ENCODE measurements around the gene CYP4V2.

DNA sequence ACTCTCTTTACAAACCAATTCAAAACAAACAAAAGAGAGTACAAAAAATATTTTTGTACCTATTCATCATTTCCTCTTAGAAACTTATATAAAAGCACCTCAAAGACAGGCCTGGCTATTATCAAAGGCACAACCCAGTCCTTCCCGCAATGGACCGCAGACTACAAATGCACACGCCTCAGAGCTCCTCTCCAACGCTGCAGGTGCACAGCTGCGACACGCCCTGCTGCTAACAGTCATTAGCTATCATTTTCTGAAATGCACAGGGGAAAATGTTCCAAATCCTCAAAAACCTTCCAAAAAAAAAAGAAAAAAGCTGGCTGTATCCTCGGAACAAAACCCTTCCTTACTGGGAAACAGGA is 16.8 kb downstream of the IRF2 start:
- RRBS: no CpG with 5 or more reads among the region's 7 CpGs

DNA sequence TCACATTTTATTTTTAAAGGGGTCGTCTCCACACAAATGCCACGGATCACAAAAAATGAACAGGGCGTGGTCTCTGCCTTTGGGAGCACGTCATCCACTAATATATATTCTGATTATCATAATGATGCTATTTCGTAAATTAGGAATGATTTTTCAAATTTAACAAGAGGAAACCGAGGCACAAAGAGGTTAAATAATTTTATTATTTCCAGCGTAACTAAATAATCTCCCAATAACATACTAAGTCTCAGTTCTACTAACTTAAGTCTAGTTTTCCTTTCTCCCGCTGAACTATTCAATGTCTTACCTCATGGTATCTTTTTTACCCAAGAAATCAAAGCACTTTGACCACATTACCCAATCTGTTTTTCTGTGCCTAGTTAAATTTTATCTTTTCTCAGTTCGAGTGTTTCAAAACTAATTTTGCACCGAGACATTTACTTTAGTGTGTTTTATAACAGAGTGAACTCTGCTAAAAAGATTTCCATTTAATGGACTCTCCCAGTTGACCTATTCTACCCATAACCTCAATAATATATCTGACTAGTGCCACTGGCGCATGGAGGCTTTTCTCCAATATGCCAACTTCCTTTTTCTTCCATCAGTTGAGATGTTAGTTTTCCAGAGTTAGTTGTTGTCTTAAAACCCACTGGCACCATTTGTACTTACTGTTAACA is 67.5 kb upstream of the IRF2 start:
- RRBS: no CpG with 5 or more reads among the region's 11 CpGs

DNA sequence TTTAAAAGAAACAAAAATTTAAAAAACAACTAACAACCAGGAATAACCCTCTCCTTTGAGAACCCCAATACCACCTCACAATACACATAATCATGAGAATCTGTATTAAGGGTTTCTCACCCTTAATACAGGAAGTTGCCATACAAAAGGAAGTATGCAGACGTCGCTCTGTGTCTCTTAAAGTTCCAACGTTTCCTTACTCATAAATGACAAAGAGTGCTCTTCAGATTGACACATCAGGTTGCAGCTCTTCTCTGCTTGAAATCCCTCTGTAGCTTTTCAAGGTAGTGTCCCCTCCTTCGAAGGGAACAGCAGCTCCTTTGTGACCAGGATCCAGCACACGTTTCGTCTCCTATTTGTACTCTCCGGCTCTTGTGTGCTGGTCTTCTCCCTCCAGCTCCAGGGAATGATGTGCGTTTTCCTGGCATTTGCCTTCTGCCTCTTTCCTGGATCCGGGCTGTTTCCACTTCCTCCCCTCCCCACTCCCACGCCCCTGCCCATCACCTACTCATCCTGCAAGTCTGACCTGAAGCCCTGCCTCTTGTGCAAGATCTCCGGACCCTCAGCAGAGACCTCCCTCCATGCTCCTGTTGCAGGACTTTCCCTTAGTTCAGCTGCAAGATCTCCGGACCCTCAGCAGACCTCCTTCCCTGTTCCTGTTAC is 74.1 kb upstream of the IRF2 start:
- RRBS: 53% methylated on average over 3 of the region's 12 CpGs

GRCh38 chr4:184882288-184882873 is 56.6 kb upstream of the ACSL1 start:
- RRBS: no CpG with 5 or more reads among the region's 11 CpGs

DNA sequence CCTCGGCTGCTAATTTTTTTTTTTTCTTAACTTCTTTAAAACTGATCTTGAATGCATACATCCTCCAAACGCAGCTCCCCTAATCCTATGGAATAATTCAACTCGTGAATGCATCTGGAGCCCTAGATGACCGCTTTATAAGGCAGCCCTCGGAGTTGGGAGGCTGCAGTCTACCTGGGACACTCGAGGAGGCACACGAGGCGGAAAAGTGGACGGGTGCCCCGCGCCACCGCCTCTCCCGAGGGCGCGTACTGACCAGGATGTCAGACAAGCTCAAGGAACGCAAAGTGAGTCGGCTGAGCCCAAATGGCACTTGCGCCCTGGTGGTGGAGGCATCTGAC is 349 bp downstream of the HELT start:
- RRBS: no CpG with 5 or more reads among the region's 18 CpGs

GRCh38 chr4:185144867-185145317 is 1.8 kb downstream of the SLC25A4 start:
- RRBS: no CpG with 5 or more reads among the region's 16 CpGs

- RRBS: no CpG with 5 or more reads among the region's 11 CpGs
These were observed 1.4 kb downstream of the CFAP97 start for GRCh38 chr4:185202295-185202849.

GRCh38 chr4:185211143-185211639 is 1.8 kb downstream of the SNX25 start:
- RRBS: no CpG with 5 or more reads among the region's 6 CpGs

- RRBS: no CpG with 5 or more reads among the region's 7 CpGs
These were observed 63.2 kb downstream of the LRP2BP start for GRCh38 chr4:185332204-185333229.

DNA sequence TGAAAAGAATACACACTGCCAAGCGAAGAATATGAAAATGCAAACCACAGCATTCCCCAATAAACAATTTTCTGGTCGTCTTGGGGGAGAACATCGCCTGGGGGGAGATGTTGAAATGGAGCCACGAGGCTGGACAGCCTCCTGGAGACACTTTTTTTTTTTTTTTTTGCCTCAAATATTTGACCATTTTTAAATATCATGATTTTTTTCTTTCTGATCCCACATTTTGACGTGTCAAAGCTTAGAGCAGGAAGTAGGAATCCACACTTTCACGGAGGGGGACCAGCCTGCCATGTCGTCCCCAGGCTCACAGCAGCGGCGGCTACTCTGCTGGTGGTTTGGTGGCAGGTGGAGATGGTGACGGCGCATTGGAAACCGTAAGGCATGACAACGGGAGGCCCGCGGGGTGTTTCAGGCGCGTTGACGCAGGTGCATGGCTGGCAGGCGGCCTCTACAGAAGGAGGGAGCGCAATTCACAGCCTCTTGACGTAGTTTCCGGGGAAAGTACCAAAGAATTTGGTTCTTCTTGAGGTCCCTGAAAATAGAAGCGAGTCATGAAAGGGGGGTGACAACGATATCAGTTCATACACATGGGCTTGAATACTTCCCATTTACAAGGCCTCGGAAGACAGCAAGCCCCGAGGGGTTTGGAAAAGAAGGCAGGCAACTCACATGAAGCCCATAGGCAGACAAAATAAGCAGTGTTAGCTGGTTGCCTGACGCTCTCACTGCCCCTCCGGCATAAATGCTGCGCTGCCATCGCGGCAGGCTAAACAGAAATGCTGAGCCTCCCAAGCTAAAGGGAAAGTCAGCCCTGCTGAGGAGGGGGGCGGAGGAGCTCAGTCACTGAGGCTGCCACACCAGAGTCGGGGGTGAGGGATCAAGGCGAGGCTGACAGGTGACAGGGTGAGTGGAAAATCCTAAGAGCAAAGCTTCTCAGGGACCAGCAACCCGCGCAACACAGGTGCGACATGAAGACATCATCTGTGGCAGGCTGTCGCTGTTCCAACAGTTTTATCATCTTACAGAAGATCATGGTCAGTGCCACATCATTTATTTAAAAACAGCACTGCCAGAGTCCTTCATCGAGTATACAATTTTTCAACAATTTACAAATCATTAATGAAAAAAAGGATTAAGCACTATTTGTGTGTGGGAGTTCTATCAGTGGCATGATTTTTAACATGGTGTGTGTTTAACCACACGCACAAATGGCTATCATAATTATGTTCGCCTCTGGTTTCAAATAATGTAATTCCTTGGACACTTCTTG is 52.3 kb upstream of the PDLIM3 start:
- RRBS: no CpG with 5 or more reads among the region's 41 CpGs

GRCh38 chr4:185657210-185657837 is 122.0 kb upstream of the PDLIM3 start:
- RRBS: no CpG with 5 or more reads among the region's 16 CpGs

DNA sequence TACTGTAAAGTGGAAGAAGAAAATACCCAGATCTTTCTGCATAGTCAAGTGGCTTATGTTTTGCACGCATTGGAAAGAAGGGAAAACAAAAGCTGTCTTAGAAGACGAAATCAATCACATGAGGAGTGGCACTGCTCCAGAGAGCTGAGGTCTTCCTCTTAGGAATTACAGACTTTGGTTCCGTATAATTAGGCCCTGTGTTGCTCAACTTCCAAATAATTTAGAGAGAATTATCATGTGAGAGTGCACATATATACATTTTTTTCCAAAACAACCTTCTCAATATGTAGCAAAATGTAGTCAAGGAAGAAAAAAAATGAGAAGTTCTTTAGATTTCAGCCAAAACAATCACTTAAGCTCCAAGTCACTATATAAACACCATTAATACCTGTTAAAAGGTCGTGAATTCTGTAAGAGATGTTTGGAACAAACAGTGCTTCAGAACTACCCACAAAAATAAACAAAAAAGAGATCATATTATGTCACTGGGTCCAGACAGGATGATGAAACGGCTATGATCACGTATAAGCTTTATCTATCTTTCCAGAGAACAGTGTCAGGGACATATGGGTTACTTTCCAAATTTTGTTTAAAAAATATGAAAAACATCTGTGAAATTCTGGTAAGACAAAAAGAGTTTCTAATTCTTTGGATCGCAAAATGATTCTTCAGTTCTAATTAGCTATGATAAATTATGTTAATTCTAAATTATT is 90.2 kb downstream of the SORBS2 start:
- RRBS: no CpG with 5 or more reads among the region's 7 CpGs

DNA sequence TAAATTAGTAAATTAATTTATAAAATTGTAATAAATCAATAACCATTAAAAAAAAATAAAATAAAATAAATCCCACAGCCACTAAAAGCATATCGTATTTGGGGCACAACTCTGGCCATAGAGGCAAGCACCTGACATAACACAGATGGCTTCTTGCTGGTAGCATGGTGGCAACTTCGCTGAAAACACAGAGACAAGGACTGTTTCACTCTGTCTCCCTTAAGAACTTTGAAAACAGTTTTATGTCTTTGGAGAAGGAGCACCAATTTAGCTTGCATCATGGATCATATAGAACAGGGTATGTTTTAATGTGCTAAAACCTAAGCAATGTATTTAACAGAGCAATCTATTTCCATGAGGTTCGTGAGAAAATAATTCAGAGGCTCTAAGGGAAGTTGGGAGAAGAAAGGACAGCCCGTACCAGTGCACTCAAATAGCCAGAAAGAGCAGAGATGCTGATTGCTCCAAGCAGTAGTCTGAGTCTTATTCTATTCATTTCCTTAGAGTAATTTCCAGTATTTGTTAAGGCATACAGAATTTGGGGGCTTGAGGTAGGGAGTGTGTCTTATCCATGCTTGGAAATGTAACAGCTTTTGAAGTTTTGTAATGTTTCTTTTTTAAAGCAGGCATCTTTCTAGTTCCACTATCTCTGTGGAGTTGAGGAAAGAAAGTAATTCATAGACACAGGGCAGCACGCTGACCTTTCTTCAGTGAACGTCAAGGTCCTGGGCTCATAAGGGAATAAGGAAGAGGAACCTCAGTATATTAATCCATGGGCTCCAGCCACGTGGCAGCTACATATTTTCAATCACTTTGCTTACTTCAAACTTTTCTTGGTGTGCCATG is 88.7 kb downstream of the SORBS2 start:
- RRBS: no CpG with 5 or more reads among the region's 7 CpGs

GRCh38 chr4:185747198-185747530 is 64.8 kb downstream of the SORBS2 start:
- RRBS: no CpG with 5 or more reads among the region's 3 CpGs

- RRBS: no CpG with 5 or more reads among the region's 5 CpGs
These were observed 53.5 kb downstream of the SORBS2 start for GRCh38 chr4:185758243-185759124.

GRCh38 chr4:185839690-185840192 is 27.7 kb upstream of the SORBS2 start:
- RRBS: no CpG with 5 or more reads among the region's 6 CpGs

DNA sequence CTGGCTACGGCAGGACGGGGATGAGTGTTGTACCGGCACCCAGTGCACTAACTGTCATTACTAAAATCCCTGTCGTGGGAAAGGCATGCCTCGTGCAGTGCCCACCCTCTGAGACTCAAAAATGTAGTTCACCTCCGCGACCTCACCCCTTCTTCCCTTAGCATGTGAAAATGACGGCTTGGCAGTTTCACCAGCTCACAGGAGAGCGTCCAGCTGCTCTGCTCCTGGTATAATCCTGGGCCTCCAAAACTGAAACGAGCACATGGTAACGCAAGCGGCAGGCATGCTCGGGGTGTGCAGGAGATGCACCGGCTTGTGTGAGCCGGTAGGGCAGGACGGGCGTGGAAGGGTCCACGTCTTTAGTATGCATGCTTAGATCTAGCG is 47.4 kb upstream of the CYP4V2 start:
- RRBS: 1% methylated on average over 4 of the region's 19 CpGs

DNA sequence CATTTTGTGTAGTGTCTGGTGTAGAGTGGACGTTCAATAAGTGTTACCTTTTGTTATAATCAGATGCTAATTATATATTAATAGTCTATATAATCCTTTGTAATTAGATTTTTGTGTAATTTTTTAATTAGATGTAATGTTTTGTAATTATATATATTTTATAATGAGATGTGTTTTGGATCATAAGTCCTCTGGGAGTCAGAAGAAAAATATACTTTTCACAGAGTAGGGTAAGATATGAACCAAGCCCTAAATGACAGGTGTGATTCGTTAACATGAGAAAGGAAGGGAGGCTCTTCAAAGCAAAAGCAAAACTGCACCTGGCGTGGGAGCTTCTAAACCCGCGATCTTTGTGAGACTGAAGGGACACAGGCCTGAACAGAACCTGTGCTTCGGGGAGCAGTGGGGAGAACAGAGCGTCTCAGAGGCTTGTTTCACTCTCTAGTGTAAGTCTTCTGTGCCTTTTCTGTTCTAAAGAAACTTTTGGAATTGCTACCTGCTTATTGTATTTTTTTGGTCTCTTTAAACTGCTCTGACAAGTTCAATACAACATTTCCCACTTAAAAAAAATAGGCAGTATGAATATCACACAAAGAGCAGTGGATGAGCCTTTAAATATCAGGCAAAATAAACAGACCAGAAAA is 30.3 kb upstream of the CYP4V2 start:
- RRBS: no CpG with 5 or more reads among the region's 7 CpGs

DNA sequence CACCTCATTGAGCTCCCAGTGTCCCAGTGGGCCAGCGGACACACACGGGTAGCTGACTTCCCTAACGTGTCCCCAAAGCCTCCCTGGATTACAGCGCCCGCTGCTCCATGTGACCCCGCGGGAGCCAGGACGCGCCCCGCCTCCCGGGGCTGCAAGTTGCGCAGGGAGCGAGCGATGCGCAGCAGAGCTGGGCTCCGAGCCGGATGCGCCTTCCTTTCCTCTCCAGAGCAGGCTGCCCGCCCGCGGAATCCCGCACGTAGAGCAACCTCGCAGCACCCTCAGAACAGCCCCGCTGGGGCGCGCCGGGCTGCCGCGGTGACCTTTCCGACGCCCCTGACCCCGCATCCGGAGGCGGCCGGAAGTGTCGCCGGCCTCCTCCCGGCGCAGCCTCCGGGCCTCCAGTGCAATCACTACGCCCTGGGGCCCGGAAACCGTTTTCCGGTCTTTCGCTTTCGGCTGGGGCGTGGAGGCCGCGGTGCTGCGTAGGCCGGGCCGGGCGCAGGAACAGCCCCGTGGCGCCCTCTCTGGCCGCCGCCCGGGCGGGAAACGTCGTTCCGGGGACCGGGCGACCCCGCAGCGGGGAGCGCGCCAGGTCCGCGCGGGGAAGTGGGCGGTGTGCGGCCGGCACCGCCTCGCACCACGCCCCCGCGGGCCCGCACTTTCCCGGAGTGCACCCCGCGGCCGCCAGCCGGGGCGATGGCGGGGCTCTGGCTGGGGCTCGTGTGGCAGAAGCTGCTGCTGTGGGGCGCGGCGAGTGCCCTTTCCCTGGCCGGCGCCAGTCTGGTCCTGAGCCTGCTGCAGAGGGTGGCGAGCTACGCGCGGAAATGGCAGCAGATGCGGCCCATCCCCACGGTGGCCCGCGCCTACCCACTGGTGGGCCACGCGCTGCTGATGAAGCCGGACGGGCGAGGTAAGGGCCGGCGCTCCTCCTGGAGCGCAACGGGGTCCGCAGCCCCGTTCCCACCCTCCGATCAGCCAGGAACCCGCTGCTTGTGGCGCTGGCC is at the start of gene CYP4V2:
CYP4V2 (plus strand) TSS at position 440 of the 1,004 bp plus-strand sequence.
- RRBS: 1% methylated on average over 56 of the region's 116 CpGs

DNA sequence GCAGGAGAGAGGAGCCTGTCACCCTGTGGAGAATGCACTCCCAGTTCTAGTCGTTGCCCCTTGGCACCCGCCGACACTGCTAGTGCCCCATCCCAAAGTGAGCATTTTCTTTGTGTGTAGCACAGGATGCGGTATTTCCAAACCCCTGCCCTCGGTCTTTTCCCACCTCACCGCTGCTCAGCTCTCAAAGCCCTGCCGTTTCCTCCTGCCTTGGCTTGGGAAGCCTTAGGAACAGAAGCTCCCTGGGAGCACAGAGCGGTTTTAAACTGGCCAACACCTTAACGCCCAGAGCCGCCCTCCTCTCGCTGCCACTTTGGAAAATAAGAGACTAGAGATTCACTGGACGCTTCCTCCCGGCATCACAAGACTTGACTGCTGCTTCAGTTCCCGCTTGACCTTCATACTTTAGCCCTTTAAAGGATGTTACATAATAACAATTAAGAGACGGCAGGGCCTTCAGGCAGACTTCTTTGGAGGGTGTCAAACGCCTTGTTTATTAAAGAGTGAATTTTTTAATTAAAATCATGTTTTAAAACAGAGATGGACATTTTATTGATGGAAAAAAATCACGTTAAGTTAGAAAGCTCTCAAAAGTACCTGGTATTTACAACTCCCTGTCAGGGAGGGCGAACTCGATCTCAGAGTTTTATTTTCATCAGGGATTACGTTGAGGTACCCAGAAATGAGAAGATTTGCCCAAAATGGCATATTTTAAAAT is 924 bp downstream of the CYP4V2 start:
- RRBS: no CpG with 5 or more reads among the region's 20 CpGs

Data from renal cortical epithelial cell (primary cell).